Skeletal muscle satellite cell (primary cell): ENCODE results near the genes PHLDB2, TAGLN3, SLC9C1 and CCDC80.

- CAGE, long polyA plus RNA, result no peak
Measured at GRCh38 chr3:111807770-111808345, 51.2 kb upstream of the PHLDB2 start.

GRCh38 chr3:111858997-111859923 is at the start of gene PHLDB2:
PHLDB2 (plus strand) TSS chr3:111859265.
- CAGE, long polyA plus RNA, result no peak

DNA sequence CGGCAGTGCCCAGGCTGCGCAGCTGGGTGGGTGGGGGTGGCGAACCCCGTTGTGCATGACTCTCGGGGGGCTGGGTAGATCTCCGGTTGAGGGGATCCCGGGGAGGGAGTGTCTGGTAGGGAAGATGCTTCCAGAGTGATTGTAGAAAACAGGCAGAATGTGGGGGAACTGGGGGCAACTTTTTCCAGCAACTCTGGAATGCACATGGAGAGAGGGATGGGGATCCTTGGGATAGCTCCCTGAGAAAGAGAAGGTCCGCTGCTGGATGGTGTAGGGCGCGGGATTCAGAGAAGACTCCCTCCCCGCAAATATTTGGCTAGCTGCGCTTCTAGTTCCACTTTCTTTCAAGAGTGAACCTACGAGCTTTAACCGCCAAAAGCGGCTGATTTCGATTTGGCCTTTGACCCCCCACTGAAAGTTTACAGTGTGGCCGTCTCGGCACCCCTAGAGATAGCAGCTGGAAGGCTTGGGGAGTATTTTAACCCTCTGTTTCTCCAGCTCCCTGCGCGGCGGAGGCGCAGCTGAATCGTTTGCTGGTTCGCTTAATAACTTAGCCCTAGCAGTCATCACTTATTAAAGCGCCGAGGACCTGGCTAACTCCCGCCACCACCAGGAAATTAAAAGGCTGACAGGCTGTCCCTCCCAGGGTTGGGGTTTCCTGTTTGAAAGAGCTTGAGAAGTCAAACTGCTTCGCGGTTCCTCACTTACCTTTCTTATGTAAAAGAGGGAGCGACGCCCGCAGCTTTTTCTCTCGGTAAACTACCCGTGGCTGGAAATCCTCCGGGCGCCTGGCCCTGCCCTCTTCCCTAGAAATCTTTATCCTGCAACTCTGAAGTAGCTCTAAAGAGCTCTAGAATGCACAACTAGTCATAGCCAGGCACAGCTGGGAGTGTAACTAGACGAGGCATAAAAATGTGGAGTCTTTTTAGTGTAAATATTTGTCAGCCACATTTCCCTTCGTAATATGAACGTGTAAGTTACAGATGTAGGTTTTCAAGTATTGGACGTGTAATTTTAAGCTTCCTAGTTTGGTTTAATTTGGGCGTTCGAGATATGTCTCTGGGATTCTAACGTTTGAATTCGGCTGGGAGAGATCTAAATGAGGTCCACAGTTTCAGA is 1.2 kb downstream of the PHLDB2 start:
- CAGE, long polyA plus RNA, result no peak

- CAGE, long polyA plus RNA, result no peak
Measured at GRCh38 chr3:111998410-111999448, at the start of gene TAGLN3. TAGLN3 (plus strand) TSS chr3:111998922.

DNA sequence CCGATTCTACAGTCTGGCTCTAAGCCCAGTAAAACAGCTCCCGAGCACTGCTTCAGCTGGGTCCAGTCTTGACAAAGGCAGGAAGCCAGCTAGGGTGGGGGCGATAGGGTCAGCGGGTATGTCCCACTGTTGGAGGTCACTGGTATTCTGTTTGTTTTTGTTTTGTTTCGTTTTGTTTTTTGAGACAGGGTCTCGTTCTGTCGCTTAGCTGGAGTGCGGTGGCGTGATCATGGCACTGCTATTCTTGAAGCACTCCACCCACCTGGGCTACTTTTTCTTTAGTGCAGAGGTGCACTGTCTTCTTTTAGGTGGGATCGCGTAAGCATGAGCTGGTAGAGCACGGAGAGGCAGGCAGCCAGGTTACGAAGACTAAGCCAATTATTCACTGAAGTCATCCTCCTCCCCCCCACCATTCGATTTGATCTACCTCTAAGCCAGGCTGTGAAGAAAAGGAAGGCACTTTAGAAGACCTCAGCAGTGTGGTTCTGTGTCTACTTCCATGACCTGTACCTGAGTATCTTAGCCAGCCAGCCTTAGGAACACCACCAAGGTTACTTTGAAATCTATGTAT is 16.2 kb downstream of the GCSAM start:
- CAGE, long polyA plus RNA, result no peak

- CAGE, long polyA plus RNA, result no peak
Measured at GRCh38 chr3:112136688-112137446, 3.8 kb upstream of the GCSAM start.

GRCh38 chr3:112293459-112294609 is at the start of gene SLC9C1:
SLC9C1 (minus strand) TSS chr3:112294216.
- CAGE, long polyA plus RNA, result no peak

DNA sequence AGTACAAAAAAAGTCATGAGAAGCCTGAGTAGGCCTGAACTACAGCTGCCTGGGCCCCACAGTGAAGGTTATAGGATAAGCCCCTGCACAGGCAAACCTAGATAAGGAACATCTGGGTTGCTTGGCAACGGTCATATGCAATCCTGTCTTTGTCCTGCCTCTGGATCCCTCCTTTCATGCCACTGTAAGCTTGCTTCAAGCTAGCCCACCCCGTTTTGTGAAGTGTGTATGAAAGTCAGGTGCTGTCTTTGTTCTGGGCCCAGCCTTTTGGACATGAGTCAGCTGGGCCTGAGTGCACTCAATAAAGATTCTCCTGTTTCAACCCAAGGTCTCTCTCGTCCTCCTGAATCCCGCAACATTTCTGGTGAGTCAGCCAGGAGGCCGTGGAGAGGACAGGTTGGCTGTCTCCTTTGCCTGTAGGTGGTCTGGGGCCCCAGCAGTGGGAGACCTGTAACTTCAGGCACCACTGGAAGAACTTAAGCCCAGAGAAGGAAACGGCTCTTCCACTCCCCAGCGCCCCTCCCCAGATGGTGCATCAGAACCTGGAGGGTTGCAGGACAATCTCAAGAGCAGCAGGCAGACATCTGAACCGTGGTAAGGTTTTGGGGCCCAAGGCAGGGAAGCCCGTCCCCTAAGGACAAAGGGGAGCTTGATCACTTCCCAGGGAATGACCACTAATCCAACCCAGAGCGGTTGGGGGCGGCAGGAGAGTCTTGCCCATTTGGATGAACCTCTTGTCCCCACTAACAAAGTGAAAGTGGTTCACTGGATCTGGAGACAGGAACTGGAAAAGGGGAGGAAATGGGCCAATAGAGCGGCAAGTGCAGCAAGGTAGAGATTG is 8.3 kb upstream of the SLC9C1 start:
- CAGE, long polyA plus RNA, result no peak

- CAGE, long polyA plus RNA, result no peak
Measured at GRCh38 chr3:112308068-112308576, 14.1 kb upstream of the SLC9C1 start.

- CAGE, long polyA plus RNA, result no peak
Measured at GRCh38 chr3:112361644-112362737, 29.0 kb downstream of the CD200 start.

GRCh38 chr3:112640558-112641405 is at the start of gene CCDC80:
CCDC80 (minus strand) TSS chr3:112641143.
- CAGE, long polyA plus RNA, result start-site peak on the minus strand at chr3:112641118-112641140, 65 and 162 reads in 2 replicates

DNA sequence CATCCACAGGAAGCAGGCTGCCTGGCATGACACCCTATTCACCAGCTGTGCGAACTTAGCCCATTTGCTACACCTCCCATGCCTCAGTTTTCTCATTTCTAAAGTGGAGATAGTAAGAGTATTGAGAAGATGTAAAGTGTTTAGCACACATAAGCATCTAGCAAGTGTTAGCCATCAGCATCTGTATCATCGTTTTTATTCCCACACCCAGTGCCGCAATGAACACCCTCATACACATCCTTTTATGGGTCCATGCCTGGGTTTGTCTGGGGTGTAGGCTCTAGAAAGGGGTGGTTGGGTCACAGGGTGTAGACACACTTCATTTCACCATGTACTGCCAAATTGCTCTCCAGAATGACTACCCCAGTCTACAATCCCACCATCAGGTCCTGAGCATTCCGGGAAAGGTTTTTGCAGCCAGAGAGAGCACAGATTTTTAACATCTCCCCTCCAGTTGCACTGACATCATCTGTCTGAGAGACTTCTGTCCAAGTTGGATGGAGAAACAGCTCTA is 71.8 kb downstream of the CD200R1L start:
- CAGE, long polyA plus RNA, result no peak

GRCh38 chr3:112777511-112777797 is 69.2 kb downstream of the CD200R1L start:
- CAGE, long polyA plus RNA, result no peak

- CAGE, long polyA plus RNA, result no peak
Measured at GRCh38 chr3:112779752-112780638, 66.7 kb downstream of the CD200R1L start.

DNA sequence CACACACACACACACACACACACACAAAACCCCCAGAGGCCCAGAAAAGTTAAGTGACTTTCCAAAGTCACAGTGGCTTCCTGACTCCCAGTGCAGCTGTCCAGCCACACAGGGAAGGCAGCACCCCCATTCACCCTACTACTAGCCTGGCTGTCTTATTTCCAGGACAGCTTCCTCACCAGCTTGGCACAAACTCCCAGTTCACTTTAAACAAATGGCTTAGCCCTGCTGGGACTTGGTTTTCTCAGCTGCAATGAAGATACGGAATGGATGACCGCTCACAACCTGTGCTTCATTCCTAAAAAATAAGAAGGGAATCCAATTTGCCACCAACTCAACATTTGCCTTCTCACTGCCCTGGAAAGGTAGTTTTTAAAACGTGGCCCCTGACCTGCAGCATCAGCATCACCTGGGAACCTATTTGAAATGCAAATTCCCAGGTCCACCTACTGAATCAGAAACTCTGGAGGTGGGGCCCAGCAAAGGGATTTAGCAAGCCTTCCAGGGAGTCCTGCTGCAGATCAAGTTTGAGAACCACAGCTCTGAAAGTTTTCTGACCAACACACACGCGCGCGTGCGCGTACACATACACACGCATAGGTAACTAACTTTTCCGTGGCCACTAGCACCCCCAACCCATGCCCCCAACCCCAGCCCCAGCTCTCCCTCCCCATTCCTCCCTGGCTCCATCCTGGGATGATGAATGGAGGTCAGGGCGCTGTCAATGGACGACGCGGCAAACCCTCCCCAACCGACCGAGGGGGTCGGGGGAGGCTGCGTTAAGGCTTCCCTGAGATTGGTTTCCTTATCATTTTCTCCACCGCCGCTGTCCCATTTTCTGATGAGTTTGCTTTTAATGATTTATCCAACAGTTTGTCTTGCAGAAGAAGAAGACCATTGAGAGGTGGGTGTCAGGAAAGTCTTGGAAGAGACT is 836 bp upstream of the BOC start:
- CAGE, long polyA plus RNA, result no peak

DNA sequence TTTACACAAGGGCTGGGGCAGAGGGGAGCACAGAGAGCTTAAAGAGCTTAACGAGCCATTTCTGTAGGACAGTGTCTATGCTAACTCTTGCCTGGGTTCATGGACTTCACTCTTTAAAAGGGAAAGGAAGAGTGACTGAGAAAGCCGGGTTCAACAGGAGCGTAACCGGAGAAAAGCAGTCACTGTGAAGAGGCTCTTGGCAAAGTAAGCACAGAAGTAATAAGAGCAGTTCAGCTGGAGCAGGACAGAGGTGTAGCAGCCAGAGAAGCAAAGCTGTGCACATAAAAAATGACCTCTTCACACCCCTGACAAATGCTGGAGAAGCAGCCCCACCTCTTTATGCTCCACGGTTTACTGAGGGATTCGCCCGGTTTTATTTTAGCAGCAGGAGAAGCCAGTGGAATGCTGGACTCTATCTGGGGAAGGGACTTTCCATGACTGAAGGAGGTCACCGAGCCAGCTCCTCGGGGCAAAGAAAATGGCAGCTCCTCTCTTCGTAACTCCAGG is 66.4 kb downstream of the USF3 start:
- CAGE, long polyA plus RNA, result no peak

DNA sequence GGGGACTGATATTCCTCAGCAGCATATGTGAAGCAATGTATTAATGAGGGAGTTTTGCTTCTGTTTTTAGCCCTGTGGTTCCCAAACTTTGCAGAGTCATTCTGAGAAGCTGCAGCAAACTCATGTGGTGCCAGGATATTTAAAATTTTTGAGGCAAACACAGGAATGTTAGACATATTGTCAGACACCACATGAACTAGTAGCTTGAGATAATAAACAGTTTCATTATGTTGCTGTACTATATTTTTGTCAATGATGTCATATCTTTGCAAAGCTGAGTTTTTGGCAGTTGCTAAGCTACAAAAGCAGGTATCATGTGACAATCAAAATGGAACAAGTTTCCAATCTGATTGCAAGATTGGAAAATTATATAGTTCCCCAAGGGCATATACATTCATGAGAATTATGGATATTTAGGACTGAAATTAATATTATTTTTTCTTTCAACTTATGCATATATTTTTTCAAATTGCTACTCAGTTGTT is 36.7 kb downstream of the ATP6V1A start:
- CAGE, long polyA plus RNA, result no peak

DNA sequence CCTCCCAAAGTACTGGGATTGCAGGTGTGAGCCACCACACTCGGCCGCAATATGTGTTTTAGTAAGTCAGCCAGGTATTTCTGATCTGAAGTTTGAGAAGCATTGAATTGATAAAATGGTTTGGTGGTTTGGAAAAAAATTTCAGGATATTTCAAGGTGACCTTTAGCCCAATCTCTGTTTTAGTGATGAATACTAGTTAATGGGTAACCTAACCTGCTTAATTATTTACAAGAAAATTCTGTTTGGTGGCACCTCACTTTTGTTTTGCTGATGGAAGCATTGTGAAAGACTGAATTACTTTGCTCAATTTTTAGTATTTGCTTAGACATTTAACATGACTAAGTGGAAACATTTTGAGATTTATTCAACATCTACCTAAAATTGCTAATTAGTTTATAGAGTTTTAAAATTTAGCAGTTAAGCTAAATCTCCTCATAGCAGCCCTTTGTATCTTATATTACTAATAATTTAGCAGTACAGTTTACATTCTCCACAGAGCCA is 35.2 kb downstream of the GRAMD1C start:
- CAGE, long polyA plus RNA, result no peak

- CAGE, long polyA plus RNA, result no peak
Measured at GRCh38 chr3:113985061-113986107, 37.6 kb downstream of the ZDHHC23 start.

DNA sequence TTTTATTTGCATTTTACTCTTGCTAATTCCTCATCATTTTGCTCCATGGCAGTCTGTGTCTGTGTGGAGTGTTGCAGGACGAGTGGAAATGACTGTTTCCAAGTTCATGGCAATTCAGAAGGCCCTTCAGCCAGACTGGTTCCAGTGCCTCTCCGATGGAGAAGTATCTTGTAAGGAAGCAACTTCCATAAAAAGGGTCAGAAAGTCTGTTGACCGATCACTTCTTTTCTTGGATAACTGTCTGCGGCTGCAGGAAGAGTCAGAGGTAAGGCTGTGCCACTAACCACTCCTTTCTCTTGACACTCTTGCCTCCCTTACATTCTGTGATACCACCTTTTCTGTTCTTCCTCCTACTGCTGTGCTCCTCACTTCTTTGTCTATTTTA is 14.0 kb downstream of the QTRT2 start:
- CAGE, long polyA plus RNA, result no peak